Myometrial cell (primary cell): ENCODE measurements around the genes HESX1 and SLMAP.

- RAMPAGE, long total RNA: no peak
These were observed 1.0 kb downstream of the SELENOK start for GRCh38 chr3:53890649-53891068.

GRCh38 chr3:54434394-54434719 is 312.0 kb downstream of the CACNA2D3 start:
- RAMPAGE, long total RNA: no peak

DNA sequence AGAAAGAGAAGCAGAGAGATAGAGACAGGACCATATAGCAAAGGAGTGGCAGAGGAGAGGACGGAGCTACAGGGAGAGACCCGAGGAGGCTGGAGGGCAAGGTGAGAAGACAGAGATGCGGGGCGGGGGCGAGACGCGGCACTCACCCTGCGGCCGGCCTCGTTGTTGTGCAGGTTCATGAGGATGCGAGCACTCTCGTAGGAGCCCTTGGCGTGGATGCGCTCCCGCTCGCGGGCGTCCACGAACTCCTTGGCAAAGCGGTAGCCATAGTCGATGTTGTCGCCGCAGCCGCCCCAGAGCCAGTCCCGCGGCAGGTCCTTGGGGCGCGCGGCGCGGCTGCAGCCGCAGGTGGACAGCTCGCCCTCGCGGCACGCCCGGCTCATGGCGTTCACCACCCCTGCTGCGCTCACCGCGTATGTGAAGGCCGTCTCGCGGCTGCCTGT is 12.9 kb downstream of the WNT5A start:
- RAMPAGE, long total RNA: no peak

GRCh38 chr3:56692482-56692977 is 9.5 kb upstream of the TASOR start:
- RAMPAGE, long total RNA: no peak

DNA sequence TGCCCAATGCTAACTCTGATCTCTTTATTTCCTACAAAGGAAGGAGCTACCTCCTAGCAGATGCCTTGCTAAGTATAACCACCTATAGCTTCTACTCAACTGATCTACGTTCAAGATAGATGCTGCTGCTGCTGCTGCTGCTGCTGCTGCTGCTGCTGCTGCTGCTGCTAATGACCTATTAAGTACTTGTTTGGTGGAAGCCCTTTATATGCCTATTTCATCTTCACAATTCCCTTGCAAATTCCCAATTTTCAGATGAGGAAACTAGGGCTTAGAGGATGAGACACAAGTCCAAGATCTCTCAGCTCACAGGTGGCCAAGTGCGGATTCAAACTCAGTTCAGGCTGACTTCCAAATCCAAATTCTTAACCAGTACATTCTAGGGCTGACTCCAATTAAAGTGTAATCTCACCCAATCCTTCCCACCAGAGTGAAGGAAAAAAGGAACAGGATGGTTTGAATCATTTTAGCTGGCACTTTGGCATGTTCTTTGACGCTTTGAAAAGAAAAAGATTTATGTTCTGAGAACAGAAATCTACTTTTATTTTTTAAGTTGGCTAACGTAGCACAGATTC is 12.8 kb downstream of the ARHGEF3 start:
- RAMPAGE, long total RNA: no peak

DNA sequence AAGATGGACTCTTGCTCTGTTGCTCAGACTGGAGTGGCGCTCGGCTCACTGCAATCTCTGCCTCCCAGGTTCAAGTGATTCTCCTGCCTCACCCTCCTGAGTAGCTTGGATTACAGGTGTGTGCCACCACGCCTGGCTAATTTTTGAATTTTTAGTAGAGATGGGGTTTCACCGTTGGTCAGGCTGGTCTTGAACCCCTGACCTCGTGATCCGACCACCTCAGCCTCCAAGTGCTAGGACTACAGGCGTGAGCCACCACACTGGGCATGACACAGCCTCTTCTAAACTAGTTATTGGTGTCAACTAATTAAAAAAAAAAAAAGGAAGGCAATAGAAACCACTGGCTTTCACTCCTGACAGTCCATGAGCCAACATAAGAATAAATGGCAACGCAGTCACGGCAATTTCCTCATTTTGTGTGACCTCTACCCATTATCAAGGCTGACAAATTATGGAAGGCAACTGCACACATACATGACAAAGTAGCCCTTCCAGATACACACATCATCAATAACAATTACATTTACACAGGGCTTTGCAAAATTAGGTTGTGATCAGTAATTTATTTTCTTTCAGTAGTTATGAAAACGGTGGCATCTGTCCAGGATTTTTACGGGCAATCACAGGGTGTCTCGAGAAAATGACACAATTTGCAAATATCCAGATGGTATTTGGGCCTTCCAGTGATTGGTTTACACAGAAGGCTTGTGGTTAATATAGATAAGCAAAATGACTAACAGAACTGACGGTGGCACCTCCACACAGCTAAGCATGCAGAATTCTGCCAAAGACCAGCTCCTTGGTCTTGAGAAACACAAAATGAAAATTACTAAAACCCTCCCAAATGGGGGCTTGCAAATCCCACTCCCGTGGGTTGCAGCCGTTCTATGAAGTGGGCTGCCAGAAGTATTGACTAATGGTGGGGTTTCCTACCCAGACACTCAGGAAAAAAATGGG is 5.8 kb downstream of the ARHGEF3 start:
- RAMPAGE, long total RNA: no peak

- RAMPAGE, long total RNA: no peak
These were observed 114.4 kb upstream of the ARHGEF3 start for GRCh38 chr3:56915894-56916718.

GRCh38 chr3:57151940-57152741 is 13.0 kb downstream of the IL17RD start:
- RAMPAGE, long total RNA: no peak

GRCh38 chr3:57199847-57200238 is at the start of gene HESX1:
Gene HESX1, minus strand, starts transcription at chr3:57199978.
- RAMPAGE, long total RNA: no peak

DNA sequence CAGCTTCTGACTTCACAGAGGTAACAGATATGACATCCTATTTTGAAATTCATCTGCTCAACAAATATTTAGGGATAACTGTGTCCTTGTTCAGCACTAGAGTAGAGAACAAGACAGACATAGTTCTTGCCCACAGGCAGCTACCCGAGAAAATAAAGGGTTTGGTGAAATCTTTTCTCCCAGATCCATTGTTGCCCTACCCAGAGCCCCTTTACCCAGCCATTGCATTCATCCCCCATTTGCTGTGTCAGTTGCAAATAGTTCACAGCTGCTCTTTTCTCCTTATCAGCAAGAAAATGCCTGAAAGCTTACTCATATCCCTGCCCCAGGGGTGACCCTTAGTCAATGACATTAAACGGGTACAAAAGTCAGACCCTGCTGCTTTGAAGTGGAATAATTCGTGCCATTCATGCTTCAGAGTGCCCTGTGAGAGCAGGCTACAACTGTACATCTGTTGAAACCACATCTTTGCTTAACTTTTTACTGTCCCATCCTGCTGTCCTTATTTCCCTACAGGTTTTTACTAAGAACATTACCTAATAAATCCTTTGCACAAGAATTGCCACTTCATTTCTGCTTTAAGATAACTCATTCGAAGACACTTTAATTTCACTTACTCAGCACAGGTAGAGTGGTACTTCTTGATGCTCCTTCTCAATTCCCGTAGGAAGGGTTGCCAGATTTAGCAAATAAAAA is 93.4 kb downstream of the DNAH12 start:
- RAMPAGE, long total RNA: no peak

DNA sequence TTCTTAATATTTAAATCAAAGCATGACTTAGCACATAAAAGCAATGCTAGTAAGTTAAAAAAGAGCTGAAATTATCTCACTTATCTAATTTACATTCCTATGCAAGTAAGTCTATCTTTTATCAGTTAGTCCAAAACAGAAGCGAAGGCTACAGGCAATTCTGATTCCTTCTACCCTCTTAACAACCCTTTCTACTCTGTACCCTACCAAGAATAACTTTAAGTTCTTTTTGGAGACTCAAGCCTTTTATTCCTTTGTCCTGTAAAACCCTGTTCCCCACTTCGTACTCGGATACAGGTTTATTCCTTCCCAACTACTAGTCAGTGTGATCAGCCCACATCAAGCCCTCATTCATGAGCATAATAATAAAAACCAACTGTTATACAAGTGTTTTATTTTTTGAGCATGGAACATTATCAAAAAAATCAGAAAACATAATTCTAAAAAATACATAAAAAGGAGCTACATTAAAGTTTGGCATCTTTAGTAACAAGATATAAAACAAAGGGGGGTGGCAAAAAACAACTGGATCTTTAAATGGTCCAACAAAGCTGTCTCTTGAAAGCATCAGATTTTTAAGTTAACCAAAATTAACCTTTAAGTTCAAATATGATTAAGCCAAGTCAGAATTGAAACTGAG is 10.7 kb downstream of the ARF4 start:
- RAMPAGE, long total RNA: no peak

DNA sequence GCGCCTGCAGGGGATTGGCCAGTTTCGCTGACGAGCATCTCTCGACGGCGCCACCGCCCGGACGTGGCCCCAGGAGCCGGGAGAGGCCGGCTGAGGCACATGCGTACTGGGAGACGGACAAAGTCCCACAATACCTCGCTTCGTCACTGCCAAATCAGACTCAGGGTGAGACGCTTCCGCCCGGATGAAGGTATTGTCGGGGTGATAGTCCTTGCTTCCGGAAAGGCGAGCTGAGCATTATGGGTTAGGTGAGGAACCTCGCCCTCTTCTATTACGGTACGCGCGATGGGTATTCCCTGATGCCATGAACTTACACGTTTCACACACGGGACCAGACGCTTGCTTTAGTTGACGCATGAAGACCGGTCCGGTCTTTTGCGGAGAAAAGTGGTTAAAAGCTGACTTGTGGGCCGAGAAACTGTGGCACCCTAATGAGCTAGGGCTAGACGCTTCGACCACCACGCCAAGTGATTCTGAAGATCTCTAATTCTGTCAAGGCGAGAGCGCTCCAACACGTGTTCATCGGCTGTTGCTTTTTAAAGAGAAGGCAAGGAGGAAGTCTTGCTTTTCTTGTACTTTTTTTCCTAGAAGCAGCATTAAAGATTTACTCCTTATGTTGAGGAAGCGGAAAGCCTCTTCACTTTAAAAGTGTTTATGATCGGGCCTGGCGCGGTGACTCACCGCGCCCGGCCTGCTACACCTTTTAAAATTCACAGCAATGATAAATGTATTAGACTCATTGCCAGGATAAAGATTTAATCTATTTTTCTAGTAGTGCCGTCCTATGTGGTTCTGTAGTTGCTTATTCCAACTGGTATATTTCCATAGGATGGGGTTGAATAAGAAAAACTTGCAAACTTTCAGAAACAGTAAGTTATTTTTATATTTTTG is 606 bp upstream of the ARF4 start:
- RAMPAGE, long total RNA: no peak

GRCh38 chr3:57691837-57692738 is 789 bp downstream of the DENND6A start:
- RAMPAGE, long total RNA: no peak

DNA sequence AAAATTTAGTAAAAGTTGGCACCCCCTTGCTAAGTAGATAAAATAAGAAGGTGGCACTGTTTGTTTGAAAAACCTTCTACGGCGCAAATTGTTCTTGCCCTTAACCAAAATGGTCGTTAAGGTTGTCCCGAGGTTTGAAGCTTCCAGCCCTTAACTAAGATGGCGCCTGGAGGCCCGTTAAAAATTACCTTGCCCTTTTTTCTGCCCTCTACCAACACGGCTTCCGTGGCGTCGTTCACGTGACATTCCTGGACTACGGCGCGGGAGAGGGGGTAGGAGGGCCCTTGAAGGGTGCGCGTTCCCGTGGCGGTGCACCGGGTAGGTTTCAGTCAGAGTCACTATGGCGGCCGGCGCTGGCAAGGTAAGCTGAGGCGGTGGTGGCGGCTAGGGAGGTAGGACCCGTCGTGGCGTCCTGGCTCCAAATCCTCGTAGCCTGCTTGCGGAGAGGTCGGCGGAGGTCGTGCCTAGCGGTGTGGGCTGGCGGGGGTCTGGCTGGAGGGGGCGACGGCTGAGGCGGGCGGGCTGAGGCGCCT is at the start of gene SLMAP:
TSS of gene SLMAP (plus strand) at position 328 of the 533 bp plus-strand sequence.
- RAMPAGE, long total RNA: no peak

DNA sequence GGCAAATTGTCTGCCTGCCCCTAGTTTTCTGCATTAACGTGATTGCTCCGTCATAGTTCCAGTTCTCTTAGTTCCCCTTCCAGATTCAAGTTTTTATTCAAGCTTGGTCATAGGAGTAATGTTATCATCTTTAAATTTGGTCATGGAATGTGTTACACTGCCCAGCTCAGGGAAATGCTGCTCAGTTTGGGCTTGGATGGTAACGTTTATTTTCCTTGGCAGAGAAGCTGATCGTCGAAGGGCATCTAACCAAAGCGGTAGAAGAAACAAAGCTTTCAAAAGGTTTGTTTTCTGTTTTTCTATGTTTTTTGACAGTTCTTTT is 118.4 kb upstream of the FLNB start:
- RAMPAGE, long total RNA: no peak

GRCh38 chr3:57912130-57912816 is 95.9 kb upstream of the FLNB start:
- RAMPAGE, long total RNA: no peak

DNA sequence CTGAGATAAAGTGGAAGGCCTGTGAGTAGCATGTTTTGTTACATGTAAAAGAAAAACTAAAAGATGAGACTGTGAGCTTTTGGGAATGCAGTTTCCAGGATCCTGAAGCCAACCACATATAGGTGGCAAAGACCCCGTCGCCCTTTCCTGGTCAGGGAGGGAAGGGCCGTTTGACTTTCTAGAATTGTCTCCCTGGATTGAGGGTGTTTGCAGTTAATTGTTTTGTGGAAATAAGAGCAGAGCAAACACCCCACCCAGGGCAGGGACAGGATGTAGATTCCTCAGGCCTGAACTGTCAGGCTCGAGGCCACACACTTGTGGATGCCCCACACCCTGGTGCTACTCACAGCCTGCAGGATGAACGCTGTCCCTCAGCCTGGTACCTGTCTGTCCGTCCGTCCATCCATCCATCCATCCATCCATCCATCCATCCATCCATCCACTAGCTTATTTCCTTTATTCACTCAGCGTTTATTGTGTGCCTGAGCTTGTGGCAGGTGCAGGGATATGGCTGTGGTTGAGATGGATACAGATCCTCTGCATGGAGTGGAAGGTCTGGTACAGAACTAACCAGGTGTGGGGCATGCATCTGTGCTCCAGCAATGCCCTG is 29.9 kb upstream of the FLNB start:
- RAMPAGE, long total RNA: no peak

DNA sequence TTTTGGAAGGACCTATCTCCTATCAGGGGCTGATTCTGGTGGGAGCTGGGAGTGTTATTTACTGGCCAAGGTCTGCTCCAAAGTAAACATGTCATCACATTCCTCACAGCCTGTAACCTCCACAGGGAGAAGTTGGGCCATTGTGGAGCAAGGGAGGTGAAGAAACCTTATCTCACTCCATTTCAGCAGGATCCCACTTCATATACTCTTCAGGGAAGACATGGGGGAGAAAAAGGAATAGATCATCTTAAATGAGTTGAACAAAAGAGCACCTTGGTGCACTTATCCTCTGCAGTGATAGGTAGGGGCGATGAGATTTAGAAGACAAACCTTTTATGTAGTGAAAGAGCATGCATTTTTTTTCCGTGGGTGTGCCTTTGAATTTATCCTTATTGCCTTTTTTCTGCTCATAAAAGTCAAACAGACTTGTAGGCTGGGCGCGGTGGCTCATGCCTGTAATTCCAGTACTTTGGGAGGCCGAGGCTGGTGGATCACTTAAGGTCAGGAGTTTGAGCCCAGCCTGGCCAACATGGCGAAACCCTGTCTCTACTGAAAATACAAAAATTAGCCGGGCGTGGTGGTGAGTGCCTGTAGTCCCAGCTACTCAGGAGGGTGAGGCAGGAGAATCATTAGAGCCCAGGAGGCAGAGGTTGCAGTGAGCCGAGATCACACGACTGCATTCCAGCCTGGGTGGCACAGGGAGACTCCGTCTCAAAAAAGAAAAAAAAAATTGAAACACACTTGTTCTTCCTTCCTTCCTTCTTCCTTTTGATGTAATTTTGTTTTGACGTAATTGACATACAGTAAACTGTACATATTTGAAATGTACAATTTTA is 15.5 kb upstream of the FLNB start:
- RAMPAGE, long total RNA: no peak

DNA sequence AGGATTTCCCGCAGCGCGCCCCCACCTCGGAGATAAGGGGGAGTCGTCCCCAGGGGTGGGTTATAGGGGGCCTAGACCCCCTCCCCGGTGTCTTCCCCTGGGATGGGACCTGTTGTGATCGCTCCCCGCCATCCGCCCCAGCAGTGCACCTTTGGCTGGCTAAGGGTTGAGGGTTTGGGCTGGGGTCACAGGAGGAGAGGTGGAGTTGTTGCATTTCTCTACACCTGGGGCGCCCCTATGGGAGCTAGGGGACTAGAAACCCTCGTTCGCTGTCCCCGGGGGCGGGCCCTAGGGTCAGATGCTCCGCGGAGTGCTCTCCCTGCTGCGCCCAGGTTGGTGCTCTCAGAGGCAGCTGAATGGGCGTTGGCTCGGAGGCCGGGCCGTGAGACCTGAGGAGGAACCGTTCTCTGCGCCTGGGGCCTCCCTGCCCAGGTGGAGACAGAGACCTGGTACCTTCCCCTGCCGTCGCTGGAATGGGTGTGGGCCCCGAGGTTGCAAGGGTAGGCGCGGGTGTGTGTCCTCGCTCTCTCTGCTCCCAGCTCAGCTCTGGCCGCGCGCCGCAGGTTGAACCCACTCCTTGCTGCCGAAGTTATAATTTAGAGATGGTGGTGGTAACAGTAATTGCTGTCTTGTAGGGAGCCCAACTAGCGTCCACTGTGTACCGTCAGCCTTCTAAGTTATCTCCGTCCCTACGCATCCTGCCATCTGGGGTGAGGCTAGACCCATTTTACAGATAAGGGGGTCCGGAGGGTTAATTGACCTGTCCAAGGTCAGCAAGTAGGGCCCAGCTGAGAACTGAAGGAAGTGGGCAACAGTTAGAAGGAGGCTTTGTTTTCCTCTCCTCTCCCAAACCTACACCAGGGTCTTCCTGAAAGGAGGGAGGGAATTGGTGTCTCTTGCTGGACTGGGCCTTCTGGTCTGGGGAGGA is 974 bp downstream of the FLNB start:
- RAMPAGE, long total RNA: no peak

- RAMPAGE, long total RNA: no peak
These were observed 27.0 kb downstream of the FLNB start for GRCh38 chr3:58035079-58035784.